Left cardiac atrium (tissue), 1 donor: Measurements from ENCODE around the gene PDE6A.

DNA sequence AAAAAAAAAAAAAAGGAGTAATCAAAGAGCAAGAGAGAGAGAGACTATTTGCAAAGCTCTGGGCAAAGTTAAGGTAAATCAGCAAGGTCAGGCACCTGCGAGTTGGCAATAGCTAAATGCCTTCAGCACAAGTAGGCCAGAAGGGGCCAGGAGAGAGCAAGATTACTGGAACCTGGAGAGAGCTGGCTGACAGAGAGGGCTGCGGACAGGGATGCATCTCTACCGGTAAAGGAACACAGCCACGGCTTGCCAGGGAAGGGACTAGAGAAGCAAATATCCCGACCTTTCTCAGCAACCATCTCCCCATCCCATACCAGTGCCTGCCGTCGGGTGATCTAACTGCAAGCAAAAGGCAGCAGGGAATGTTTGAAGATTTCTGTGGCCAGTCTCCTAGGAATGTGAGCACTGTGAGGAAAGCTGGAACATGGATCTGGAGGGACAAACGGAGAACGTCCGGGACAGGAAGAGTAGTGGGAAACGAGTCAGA, 15.9 kb upstream of the ABLIM3 start:
- PRO-cap = no peak

DNA sequence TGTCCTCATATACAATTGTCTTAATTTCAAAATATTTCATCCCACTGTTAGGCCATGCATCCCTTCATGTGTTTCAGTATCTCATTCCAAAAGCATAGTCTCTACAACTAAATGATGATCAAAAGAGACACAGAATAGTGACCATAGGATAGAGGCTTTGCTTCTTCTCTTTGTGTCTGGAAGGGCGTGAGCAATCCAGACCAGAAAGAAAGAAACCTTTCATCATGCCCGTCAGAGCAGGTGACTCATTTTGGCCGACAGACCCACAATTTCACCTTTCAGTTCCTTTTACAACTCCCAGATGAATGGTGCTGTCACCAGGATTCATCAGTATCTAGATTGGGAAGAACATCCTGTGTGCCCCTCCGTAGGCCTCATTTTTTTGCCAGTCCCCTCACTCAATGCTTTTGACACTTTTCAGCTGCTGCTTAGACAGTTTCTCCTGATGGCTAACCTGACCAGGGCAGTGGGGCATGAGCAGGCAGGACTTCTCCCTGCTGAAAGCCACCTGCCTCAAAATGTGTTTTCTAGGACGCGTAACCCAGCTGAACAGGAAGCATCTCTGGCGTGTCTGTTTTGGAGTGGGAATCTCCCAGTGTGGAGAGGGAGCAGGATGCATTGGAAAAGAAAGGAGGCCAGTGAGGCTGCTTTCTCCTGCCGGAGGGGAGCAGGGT, 21.2 kb downstream of the ABLIM3 start:
- PRO-cap = no peak

DNA sequence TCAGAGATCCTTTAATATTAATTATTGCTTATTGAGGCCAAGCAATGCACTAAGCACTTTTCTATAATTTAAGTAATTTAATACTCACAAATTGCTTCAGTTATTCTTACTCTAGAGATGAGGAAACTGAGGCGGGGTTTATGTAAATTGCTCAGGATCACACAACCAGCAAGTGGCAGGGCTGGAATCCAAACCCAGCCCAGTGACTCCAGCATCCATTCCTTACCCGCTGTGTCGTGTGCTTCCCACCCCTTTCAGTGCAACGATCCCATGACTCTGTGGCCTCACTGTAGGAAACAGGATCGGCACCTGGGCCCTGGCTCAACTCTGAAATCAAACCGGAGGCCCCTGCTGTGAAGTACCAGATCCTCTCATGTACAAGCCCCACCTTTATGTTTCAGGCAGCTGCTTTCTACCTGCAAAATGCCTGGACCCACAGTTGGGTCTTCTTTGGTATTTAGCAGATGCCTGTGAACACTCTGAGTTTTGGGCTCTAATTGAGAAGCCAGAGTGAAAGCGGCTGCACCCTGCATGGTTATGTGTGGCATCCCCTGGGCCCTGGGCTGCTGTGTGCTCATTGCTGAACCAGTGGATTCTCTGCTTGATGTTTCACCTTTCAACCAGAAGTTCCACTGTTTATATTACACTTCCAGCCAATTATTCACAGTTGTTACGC, 36.6 kb downstream of the ABLIM3 start:
- PRO-cap = no peak

- PRO-cap = no peak
These were observed 9.2 kb upstream of the AFAP1L1 start for GRCh38 chr5:149262436-149262829.

- PRO-cap = no peak
These were observed 10.5 kb downstream of the PCYOX1L start for GRCh38 chr5:149368145-149368927.

DNA sequence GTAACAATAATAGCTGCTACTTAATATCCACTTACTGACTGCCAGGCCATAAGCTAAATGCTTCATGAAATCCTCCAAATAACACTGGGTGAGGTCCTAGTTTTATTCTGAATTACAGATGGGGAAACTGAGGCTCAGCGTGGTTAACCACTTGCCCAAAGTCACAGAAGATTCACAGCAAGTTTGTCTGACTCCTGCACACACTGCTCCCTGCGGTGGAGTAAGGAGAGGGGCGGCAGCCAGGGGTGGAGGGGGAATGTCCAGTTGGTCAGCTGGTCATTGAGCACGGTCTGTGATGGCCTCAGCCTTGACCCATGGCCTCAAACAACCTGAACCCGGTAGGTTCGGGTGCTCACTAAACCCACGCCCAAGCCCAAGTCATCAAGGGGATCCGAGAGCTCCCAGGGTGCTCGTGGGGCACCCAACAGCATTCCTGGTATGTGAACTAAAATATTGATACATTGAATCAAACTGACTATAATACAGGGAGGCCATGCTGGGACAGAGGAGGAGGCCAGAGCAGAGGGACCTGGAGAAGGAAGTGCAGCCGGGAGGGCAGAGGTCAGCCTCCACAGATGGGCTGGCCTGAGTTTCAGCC, 3.4 kb upstream of the IL17B start:
- PRO-cap = no peak

DNA sequence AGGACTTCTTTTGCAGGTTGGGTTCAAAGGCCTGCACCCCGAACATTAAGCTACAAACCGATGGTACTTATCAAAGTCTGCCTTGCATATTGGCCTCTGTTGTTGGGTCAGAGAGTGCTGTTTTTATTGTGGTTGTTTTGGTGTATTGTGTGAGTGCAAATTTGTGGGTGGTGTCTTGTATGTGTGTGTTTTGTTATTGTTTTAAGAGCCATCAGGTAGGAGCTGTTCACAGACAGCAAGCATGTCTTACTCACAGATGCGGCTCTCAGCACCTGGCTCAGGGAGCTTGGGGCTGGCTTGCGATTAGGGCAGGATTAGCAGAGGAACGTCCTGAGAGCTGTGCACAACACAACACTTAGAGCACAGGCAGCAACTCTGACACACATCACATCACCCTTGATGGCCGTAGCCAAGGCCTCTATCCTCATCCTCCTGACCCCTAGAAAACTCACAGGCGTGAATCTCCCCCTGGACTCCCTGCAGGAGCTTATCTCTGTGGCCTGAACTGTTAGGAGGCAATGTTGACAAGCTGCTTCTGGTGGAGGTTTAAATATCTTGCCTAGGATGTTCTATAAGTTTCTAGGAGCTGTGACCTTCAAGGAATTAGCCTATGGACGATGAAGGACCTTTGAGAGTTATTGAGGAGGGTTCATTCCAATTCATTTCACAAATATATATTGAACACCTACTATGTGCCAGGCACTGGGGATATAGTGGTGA, 7.1 kb upstream of the IL17B start:
- PRO-cap = no peak

- PRO-cap = no peak
These were observed 10.5 kb upstream of the IL17B start for GRCh38 chr5:149389359-149390131.

DNA sequence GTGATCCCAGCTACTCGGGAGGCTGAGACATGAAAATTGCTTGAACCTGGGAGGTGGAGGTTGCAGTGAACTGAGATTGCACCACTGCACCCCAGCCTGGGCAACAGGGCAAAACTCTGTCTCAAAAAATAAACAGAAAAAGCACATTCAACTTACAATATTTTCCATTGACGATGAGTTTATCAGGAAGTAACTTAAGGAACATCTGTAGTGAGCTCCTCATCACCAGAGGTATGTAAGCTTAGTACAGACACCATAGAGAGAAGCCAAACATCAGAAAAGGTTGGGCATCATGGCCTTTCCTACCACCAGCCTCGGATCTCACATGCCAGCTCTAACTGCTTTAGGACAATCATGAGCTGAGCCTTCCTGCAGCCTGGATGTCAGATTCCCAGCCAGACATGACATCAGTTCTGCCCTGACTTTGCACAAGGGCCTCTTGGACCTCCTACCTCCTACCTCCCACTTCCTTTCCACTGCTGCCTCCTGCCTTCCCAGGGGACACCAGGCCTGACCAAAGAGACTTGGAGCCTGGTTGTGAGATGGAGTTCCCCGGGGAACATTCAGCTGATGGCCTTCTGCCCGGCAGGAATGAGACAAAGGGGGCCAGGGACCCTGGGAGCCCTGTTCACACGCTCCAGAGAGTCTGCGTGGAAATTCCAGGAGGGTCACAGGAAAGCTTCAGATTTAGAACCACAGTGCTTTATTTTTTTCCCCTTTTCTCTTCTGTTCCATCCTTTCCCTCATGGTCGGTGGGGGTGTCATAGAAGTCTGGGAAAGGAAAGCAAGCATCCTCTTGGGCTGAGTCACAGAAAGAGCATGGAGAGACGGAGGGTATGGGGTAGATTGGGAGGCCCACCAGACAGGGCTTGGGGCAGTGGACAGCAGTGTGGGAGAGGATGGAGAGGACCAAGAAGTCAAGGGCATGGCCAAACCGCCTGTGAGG, 35.3 kb upstream of the IL17B start:
- PRO-cap = bidirectional peak, plus-strand start at position 643 of the sequence, minus-strand start at position 403 of the sequence

DNA sequence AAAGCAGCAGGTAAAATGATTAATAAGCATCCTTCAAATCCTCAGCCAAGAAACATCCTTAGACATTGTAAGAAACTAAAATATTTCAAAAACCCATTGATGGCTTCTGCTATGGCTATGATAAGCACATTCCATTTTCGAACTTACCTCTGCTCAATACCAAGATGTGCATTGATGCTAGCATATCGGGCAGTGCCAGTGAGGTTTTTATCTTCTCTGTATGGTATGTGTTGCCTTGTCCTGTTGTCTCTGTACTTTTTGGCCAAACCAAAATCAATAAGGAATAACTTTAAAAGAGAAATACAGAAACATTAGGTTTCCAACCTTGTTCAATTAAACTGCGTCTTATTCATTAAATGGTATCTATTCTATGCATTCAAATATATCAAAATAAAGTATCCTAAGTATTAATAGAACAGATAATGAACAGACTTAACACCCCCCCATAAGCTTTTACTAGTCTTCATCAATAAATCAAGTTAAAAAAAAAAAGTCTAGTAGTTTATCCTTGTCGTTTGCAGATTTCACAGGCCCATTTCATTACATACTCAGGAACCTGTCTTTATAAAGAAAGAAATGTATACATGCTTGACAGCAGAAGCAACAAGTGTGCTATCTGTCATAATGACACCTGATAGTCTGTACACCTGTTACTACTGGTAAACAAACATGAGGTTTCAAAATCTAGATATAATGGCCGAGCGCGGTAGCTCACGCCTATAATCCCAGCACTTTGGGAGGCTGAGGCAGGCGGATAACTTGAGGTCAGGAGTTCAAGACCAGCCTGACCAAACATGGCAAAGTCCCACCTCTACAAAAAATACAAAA, 38.1 kb downstream of the CSNK1A1 start:
- PRO-cap = no peak

GRCh38 chr5:149537291-149537811, 13.9 kb downstream of the CSNK1A1 start:
- PRO-cap = no peak

DNA sequence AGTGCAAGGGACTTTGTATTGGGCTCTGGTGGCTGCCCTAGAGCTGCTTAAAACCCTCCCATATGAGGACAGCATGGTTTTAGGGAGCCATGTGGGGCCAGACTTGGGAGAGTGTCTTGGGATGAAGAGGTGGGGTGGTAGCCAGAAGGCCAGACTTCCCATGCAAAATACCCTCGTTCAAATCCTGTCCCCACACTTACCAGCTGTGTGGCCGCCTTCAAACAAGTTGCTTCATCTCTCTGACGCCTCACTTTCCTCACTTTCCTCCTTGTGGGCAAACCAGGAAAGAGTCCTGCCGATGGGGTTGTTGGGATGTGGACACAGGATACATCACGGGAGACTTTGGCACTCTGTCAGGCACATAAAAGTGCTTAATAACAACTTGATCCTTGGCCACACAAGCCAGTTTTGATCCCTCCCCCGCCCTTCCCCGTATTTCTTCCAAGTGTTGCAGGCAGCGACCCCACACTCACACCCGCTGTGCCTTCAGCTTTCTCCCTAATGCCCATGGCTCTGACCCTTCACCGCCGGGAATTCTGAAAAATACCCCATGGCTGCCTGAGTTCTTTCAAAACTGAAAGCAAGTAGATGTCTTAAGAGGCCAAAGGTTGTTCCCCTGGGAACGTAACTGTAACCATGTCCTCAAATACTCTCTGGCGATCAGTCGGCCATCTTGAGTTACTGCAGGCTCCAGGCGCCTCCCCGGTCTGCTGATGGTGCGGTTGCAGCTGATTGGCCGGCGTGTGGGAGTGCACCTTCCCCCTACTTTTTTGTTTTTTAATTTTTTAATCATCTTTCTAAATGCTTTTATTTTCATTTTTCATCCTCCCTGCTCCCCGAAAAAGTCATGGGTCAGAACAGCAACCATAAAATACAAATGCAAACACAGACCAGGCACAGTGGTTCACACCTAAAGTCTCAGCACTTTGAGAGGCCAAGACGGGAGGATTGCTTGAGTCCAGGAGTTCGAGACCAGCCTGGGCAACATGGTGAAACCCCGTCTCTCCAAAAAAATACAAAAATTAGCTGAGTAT, 59.8 kb downstream of the ARHGEF37 start:
- PRO-cap = no peak

DNA sequence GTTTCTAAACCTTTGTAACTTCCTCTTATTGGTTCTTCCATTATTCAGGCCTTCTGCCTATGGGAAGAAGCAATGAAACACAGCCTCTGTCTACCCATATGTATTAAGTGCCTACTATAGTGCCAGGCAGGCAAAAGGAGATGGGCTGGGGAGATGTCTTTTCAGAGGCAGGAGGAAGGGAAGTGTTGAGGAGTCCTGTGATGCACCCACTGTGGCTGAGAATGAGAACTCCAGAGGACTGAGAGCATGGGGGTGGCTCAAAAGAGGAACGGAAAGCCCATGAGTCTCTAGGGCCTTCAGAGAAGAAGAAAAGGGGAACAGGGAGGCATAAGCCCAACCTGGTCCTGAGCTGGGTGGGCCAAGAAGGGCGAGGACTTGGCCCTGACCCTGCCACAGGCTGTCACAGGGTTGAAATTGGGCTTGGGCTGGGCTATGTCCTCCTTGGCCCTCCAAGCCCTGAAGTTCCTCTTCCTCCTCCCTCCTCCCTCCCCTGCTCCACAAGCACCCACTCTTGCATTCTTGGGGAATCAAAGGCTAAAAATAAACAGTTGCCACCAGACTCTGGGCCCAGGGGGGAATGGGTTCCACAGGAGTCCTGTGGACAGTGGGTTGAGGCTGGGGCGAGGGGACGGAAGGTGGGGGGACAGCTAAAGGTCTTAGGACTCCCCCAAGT, 49.3 kb upstream of the PPARGC1B start:
- PRO-cap = no peak

- PRO-cap = no peak
These were observed 27.1 kb upstream of the PPARGC1B start for GRCh38 chr5:149702988-149703530.

GRCh38 chr5:149747328-149748339, 17.5 kb downstream of the PPARGC1B start:
- PRO-cap = no peak

- PRO-cap = no peak
These were observed 41.5 kb downstream of the PPARGC1B start for GRCh38 chr5:149771641-149772000.

GRCh38 chr5:149930127-149930419, 14.5 kb downstream of the PDE6A start:
- PRO-cap = no peak

- PRO-cap = no peak
These were observed 5.6 kb downstream of the PDE6A start for GRCh38 chr5:149938895-149939486.

DNA sequence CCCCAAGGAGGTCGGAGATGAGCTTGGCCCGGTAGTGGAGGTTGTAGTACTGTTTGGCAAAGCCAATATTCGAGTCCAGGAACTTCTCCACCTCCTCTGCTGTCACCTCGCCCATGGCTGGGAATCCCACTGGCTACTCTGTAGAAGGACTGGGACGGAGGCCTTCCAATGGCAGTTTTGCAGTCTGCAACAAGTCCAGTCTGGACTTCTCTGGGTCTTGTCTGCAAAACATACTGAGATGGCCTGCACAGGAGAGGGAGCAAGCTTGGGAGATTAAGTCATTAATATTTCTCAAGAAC, at the start of gene PDE6A:
Gene PDE6A (minus strand): TSS at position 235 of the 299 bp plus-strand sequence.
- PRO-cap = no peak

DNA sequence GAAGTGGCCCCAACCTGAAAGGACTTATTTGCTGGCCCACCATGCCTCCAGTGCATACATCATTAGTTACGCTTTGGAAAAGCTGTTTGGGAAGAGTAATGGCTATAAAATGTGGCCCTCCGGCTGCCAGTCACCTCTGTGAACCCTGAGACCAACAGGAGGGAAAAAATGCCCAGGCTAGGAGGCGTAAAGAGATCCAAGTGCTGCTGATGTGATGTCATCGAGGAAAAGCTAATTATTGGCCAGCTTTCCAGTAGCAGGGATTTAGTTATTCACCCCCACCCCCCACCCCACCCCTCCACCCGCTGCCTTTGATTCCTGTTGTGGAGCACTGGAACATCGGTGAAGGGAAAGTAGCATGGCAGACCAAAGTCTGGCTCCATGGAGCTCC, 2.6 kb upstream of the SLC26A2 start:
- PRO-cap = no peak